Fibroblast of villous mesenchyme (primary cell): ENCODE results near the genes NPHP4 and GPR153.

DNA sequence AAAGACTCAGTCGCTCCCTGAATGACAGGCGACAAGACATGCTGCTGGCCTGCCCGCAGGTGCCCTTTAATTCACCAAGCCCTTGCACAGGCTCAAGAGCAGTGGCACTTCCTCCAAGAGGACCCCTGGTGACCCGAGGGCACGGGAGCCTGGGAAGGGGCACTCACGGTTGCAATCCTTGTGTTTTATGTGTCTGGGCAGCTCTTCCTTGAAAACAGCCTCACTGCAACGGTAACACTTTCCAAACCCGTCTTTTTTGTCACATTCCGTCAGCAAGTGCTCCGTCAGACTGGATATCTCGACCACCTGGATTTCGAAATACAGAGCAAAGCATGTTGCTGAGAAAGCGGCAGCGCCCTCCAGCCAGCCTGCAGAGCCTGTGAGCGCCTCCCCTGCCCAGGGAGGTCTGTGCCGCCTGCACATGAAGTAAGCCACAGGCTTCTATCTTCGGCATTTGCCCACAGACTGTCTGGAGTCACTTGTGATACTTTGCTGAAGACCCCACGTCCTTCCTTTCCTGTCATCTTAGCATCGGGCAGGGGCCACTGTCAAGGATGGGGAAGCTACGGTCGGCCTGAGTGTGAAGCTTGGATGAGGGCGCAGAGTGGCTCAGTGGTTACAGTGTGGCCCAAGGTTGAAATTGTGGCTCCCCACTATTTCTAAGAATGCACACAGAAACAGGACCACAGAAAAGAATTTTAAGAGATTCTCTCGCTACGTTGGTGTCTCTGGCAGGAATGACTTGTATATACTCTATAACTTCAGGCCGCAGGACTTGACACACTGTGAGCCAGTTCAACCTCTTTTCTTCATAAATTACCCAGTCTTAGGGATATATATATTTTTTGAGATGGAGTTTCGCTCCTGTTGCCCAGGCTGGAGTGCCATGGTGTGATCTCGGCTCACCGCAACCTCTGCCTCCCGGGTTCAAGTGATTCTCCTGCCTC is 27.2 kb upstream of the LRRC47 start:
- CAGE, long polyA plus RNA = no peak

DNA sequence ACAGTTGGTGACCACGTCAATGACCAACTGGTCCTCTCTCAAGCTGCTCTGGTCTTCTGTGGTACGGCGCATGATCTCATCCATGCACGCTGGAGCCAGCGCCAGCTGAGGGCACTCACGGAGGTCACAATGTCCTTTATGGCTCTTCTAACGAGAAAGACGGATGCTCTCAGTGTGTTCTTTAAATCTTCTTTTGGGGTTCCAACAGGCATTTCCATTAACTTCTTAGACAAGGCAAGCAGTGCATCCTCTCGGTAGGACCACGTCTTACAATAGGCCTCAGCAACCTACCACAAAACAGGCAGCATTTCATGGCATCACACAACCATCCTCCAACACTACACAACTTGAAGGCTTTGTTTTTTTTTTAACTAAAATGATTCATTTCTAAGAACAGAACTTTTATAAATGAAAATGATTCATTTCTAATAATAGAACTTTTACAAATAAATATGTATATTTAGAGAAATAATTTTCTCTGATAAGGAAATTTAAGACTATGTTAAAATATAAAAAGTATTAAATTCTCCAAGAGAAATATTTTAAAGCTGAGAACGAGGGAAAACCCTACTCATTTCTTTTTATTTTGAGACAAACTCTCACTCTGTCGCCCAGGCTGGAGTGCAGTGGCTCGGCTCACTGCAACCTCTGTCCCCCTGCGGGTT is 22.1 kb downstream of the CEP104 start:
- CAGE, long polyA plus RNA = no peak

- CAGE, long polyA plus RNA = no peak
These were observed 20.7 kb downstream of the CEP104 start for GRCh38 chr1:3836332-3836762.

- CAGE, long polyA plus RNA = no peak
These were observed 912 bp downstream of the DFFB start for GRCh38 chr1:3858113-3858663.

- CAGE, long polyA plus RNA = no peak
These were observed 10.2 kb downstream of the C1orf174 start for GRCh38 chr1:3889687-3890442.

DNA sequence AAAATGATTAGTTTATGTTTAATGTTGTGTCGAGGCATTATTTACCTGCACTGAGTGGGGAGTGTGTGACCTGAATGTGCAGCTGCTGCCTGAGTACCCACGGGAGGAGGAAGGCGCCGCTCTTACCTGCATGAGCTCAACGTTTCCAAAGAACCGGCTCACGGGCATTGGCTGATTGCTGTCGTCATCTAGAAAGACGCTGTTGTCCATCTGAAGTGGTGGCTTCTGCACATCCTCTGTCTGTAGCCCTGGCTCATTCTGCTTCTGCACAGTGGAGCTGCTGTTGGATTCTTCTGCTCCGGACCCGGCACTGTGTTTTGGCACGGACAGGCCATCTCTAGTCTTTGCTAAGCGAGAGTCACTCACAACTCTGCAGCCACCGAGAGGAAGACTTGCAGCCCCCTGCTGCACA is 9.6 kb downstream of the C1orf174 start:
- CAGE, long polyA plus RNA = no peak

GRCh38 chr1:4127286-4127631 is 227.2 kb upstream of the C1orf174 start:
- CAGE, long polyA plus RNA = no peak

GRCh38 chr1:4637987-4638543 is 16.3 kb upstream of the AJAP1 start:
- CAGE, long polyA plus RNA = no peak

DNA sequence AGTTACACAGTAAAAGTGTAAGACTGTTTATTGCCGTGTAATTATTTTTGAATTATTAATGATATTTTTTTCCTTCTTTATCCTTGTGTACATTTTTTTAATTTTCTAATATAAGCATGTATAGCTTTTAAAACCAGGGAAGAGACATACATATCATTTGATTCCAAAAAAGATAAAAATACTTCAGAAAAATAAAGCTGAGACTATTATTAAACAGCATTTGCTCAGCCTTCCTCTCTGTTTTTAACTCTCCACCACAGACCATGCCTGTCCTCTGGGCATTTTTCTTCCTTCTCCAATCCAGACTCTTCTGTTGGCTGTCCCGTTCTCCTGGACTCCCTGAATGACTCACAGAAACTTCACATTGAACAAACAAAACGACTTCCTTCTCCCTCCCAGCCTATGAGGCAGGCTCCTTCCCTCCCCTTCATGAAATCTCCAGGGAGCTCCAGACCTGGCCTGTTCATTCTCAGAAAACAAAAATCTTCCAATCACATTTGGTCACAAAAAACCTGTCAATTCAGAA is 421.4 kb downstream of the NPHP4 start:
- CAGE, long polyA plus RNA = no peak

DNA sequence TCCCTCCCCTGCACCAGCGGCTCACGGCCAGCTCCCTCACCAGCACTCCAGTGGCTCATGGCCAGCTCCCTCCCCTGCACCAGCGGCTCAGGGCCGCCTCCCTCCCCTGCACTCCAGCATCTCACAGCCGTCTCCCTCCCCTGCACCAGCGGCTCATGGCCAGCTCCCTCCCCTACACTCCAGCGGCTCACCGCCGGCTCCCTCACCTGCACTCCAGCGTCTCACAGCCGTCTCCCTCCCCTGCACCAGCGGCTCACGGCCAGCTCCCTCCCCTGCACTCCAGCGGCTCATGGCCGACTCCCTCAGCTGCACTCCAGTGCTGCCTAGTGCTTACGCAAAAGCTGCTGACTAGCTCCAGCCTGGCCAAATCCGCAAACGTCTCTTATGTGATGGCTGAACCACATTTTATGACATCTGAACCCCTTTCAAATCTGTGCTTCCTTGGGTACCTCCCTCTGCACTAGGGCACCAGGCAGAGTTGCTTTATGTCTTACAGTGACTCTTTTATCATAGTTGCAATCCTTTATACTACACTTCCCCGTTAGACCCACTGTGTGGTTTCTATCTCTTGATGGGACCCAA is 324.2 kb downstream of the NPHP4 start:
- CAGE, long polyA plus RNA = no peak

DNA sequence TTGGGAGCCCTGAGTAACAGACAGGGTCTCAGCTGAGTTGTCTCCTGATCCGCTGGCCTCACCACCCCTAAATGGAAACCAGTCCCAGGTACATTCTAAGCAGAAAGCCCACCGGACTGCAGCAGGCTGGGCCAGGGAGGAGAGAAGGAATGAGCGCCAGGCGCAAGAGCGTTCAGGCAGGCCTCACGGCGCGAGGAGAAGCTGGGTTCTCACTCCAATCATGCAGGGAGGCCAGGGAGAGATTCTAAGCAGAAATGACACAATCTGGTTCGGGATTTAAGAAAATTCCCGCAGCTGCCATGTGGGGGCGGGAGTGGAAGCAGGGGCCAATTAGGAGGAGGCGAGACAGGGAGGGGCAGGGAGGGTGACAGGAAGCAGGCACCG is 12.0 kb downstream of the NPHP4 start:
- CAGE, long polyA plus RNA = no peak

- CAGE, long polyA plus RNA = no peak
These were observed at the start of gene NPHP4 for GRCh38 chr1:5992104-5993009. Gene NPHP4 (minus strand): TSS chr1:5992425.

- CAGE, long polyA plus RNA = no peak
These were observed 14.7 kb upstream of the NPHP4 start for GRCh38 chr1:6006870-6007293.

- CAGE, long polyA plus RNA = no peak
These were observed 5.5 kb upstream of the KCNAB2 start for GRCh38 chr1:6040134-6040620.

GRCh38 chr1:6052848-6053857 is 7.5 kb downstream of the KCNAB2 start:
- CAGE, long polyA plus RNA = no peak

DNA sequence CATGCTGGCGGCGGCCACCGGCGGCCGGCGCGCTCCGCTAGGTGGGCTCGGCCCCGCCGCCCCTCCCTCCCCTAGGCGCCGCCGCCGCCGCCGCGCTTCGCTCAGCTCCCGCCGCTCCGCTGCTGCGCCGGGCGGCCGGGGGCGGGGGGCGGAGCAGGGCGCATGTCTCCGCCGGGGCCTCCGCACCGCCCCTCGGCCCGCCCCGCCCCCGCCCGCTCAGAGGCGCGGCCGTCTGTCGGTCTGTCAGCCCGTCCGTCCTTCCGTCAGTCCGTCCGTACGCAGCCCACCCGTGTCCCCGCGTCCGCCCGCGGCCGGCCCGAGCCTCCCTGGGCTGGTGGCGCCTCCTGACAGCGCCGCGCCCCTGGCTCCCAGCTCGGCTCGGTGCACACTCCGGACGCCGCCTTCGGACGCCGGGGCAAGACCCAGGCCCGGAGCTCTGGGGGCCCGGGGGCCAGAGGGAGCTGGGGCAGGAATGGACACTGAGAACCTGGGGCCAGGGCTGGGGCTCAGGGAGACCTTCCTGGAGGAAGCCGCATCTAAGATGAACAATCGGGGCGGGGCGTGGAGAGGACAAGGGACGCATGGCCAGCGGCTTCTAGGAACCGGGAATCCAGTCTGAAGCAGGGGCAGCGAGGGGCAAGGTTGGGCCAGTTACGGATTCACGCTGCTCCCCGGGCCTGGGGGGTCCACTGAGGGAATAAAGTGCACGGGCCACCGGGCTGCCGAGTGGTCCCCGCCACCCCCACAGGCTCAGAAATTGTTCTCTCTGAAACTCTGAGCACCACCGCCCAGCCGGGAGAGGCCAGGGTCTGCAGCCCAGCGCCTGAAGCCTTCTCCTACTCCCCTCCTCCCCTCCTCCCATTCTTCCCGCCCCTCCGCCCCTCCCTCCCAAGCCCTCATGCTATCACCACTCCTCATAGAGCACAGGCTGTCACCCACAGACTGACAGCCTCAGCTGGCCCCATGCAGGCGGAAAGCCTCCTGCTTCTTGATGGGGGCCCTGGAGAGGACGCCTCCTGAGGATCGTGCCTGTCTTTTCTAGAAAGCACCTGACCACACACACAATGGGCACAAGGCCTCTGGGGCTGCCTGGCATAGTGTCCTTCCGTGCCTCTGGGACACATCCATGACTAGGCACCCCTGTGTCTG is at the start of gene GPR153:
GPR153 (minus strand) TSS at position 137 of the 1,149 bp plus-strand sequence.
- CAGE, long polyA plus RNA = no peak

DNA sequence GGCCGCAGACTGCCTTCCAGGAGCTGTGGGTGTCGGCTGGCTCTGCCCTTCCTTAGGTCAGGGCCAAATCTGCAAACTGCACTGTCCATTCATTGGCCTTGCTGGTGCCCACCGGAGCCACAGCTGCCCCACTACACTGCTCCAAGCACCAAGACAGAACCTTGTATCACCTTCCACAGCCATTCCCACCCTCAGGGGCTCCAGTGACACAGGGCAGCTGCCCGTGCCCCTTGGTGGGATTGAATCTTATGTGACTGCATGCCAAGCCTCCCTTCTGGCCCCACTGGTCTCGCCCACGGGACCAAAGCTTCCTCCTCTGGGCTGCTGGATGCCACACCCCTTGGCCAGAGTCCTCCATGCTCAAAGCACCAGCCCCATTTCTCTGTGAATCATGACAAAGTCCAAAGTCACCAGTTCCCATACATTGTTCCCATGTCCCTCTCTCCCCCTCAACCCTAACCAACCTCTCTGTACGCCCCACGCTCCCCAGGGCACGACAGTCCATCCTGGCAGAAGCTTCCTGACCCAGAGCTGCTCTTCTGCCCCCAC is 20.8 kb upstream of the GPR153 start:
- CAGE, long polyA plus RNA = no peak

DNA sequence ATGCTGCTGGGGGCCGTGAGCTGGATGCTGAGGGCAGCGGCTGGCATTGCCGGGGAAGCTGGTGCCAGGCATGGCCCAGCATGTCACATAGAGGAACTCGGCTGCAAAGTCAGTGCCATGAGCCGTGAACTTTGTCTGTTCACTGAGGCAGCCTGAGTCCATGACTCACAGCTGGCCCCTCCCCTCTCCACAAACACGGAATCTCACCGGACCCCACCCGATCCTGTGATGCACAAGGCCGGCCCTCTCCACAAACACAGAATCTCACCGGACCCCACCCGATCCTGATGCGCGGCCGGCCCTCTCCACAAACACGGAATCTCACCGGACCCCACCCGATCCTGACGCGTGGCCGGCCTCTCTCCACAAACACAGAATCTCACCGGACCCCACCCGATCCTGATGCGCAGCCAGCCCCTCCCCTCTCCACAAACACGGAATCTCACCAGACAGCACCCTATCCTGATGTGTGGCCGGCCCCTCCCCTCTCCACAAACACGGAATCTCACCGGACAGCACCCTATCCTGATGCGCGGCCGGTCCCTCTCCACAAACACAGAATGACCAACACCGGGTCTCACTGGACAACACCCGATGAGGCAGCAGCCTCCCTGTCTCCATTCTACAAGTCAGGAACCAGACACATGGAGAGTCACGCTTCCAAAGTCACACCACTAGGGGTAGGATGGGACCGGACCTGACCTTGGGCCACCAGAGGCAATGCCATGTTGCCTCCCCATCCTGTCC is 39.6 kb upstream of the GPR153 start:
- CAGE, long polyA plus RNA = no peak

GRCh38 chr1:6334315-6334611 is 59.3 kb downstream of the ACOT7 start:
- CAGE, long polyA plus RNA = no peak

DNA sequence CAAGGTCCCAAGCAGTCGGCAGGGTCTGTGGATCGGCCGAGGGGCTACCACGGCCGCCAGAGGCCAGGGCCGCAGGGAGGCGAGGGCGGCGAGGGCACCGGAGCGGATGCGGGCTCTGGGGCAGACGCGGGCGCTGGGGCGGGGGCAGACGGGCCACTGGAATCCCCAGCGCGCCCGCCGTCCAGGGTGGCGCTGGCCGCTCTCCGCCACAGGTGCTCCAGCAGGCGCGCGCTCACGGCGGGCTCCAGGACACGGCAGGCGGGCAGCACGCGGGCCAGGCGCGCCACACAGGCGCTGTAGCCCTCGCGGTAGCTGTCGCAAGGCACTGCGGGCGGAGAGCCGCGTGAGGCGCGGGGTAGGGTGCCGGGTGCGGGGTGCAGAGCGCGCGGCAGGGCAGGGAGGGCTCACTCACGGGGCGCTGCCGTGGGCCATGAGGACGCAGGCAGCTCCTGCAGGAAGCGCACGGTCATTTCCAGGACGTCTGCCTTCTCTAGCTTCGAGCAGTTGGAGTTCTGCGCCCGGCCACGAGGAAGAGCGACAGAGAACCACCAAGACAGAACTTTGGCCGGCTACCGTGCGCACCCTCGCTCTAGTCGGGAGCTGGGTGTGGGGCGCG is 782 bp downstream of the HES2 start:
- CAGE, long polyA plus RNA = no peak